MCF 10A (cell line): ENCODE measurements around a stretch of chr6.

- PRO-cap = no peak
- RRBS = no CpG with 5 or more reads among the region's 5 CpGs
Measured at GRCh38 chr6:125753141-125753897, 3.9 kb downstream of the HEY2 start.

- PRO-cap = bidirectional peak, plus-strand start at chr6:125780474, minus-strand start at chr6:125780322
- RRBS = no CpG with 5 or more reads among the region's 14 CpGs
Measured at GRCh38 chr6:125780221-125780585, 10.6 kb upstream of the NCOA7 start.

- PRO-cap = no peak
- RRBS = no CpG with 5 or more reads among the region's 3 CpGs
Measured at GRCh38 chr6:125827924-125828531, 37.3 kb downstream of the NCOA7 start.

DNA sequence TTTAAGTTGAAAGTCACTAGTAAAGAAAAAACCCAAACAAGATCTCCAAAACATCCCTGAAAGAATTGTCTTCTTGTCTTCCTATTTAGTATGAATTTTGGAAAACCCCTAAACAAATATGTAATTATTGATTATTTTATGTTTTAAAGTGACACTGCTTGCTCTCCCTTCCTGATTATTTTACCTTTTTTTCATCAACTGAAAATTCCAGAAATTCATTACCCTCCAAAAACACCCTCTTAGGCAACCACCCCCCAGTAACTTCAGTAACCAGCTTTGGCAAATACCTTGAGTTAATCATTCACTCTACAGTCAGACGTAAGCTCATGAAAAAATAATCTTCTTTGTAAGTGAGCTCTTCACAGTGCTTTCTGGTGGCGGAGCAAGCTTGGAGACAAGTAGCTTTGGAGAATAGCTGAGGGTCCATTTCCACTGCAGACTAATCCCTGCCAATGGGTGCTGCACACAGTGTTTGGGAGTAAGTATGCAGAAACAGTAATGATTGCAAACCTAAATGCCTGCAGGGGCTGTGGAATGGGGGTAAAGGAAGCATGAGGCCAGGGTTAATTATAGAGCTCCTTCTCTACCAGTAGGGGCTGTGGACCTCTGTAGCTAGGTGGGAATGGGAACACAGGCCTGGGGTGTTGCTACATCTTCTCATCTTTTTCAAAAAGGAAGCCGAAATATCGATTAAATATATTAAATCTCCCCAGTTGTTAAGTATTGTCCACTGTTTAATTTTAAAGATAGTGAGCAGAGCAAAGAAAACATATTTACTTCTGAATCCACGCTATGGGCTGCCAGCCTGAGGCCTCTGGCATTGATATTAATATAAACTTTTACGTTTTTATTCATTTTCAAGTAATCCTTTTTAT, 56.8 kb upstream of the HINT3 start:
- PRO-cap = no peak
- RRBS = no CpG with 5 or more reads among the region's 6 CpGs

DNA sequence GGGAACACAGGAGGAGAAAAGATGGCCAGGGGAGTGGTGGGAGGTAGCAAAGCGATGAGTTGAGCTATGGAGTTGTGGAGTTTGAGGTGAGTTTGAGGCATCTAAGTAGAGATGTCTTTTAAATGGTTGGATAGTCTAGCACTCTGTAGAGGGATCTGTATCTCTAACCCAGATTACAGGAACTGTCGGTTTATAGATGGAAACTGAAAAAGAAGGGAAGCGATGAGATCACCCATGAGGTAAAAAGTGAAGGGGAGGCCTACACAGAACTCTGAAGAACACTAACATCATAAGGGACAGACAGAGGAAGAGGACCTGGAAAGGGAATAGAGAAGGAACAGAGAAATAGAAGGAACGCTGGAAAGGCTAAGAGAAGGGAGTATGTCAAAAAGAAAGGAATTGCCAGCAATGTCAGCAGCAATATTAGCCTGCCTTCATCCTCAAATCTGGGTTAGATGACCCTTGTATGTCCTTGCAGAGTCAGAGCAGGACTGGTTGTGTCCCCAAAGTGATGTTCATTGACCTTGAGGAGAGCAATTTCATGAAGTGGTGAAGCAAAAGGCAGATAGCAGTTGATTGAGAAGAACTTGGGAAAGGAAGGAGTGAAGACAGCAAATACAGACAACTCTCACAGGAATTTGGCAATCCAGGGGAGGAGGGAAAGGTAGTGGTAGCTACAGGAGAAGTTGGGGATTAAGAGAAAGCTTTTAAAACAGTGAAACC, 2.6 kb downstream of the HINT3 start:
- PRO-cap = no peak
- RRBS = no CpG with 5 or more reads among the region's 4 CpGs

GRCh38 chr6:126040706-126041562, 54.6 kb downstream of the TRMT11 start:
- PRO-cap = no peak
- RRBS = no CpG with 5 or more reads among the region's 6 CpGs

- PRO-cap = no peak
- RRBS = no CpG with 5 or more reads among the region's 5 CpGs
Measured at GRCh38 chr6:127155087-127155458, 36.6 kb downstream of the RSPO3 start.

DNA sequence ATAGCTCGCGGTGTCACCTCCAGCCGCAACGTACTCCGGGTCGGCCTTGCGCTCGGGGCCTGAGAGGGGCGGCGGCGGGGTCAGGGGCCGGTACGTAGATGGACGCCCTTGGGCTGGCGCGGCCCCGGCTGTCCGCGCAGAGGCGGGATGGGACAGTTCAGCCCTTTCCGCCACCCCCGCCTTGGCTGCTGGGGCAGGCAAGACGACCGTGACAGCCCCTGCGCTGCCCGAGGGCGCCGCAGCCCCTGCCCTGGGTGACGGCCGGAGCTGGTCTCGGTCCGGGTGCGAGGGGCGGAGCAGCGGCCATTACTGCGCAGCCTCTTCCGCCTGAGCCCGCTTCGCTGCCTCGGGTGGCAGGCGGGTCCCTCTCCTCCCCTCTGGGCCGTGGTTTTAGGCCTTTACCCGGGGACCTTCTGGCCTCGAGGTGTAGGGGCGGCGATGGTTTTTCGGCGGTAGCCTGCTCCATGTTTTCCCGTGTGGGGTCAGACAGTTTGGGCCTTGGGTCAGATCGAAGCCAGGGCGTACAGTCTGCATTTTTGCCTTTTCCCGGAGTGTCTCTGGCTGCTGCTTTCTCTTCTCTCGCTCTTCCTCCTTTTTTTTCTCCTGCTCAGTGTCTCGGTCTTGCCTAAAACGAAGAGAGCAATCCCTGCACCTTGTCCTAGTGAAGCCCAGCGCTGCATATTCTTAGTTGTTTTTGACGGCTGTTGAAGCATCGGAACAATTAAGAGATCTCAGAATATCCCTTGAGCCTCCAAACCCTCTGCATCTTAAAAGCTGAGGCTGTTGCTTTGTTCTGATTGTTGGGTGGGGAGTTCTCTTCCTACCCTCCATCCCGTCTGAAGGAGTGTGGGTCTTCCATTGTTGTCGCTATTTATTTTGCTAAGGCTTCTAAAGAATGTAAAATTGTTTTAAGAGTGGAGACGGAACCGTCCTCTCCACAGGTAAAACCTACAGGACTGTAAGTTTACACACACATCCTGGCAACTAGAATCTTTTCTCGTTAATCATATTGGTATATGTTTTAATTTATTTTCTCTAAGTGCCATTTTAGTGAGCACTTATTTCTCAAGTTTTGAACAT, 682 bp downstream of the RNF146 start:
- PRO-cap = bidirectional peak, plus-strand start at position 336 of the sequence, minus-strand start at position 311 of the sequence; bidirectional peak, plus-strand start at position 610 of the sequence, minus-strand start at position 559 of the sequence; bidirectional peak, plus-strand start outside the sequence, minus-strand start at position 960 of the sequence
- RRBS = under 1% methylated on average over 16 of the region's 63 CpGs

DNA sequence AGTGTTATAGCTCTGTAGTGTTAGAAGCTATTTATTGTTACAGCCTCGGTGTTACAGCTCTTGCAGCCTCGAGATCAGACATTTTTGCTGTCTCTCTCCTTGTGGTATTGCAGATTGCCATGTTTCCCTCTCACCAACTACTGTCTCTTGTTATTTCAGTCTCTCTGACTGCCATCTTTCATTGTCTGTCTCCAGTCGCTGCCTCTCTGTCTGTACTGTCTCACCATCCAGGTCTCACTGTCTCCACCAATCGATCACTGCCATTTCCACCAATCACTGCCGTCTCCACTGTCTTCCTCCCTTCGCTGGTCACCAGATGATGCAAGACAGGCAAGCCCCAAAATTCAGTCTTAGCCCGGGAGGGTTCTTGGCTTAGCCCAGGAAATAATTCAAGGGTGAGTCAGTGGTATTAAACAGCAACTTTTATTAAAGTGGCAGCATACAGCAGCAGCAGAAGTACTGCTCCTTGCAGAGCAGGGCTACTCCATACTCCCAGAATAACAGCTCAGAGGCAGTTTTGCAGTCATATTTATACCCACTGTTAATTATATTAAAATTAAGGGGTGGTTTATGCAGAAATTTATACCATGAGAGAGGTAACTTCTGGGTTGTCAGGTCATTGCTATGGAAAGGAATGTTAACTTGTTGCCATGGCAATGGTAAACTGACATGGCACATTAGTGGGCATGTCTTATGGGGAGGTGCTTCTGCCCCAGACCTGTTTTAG, 22.9 kb upstream of the ECHDC1 start:
- PRO-cap = bidirectional peak, plus-strand start at position 426 of the sequence, minus-strand start at position 217 of the sequence; bidirectional peak, plus-strand start outside the sequence, minus-strand start at position 502 of the sequence
- RRBS = no CpG with 5 or more reads among the region's 7 CpGs

DNA sequence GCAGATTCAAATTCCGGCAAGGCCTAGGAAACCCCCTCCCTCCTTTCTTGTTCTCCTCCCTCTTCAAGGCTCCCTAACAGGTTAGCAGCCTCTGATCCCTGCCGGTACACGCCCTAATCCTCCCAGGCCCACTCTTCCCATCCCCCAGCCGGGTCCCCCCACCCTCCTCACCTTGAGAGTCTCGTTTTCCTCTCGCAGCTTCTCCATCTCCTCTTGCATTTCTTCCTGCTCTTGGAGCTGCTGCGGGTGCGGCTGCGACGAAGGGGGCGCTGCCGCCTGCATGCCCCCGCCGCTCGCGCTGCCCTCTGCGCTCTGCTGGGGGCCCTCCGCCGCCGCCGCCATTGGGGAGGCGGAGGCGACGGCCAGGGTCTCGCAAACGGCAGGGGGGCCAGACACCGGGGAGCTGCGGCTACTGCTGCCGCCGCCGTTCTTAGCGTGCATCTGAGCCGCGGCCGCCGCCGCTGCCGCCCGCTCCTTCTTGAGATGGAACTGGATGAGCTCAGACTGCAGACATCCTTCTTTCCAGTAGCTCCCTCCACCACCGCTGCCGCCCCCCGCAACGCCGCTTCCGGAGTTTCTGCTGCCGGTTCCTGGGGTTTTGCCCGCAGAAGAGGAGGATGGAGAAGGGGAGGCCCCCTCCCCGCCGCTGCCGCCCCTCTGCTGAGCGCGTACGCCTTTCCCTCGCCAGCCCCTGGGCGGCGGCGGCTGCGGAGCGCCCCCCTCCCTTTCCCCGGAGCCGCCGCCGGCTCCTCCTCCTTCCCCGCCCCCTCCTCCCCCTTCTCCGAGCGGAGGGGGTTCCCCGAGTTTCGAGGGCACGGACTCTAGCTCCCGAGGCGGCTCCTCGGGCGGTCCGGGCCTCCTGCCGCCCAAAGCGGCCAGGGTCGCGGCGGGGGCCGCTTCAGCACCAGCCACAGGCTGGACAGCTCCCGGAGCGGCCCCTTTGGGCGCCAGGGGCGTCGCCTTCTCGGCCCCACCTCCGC, 56.4 kb upstream of the KIAA0408 start:
- PRO-cap = no peak
- RRBS = 19% methylated on average over 15 of the region's 87 CpGs

DNA sequence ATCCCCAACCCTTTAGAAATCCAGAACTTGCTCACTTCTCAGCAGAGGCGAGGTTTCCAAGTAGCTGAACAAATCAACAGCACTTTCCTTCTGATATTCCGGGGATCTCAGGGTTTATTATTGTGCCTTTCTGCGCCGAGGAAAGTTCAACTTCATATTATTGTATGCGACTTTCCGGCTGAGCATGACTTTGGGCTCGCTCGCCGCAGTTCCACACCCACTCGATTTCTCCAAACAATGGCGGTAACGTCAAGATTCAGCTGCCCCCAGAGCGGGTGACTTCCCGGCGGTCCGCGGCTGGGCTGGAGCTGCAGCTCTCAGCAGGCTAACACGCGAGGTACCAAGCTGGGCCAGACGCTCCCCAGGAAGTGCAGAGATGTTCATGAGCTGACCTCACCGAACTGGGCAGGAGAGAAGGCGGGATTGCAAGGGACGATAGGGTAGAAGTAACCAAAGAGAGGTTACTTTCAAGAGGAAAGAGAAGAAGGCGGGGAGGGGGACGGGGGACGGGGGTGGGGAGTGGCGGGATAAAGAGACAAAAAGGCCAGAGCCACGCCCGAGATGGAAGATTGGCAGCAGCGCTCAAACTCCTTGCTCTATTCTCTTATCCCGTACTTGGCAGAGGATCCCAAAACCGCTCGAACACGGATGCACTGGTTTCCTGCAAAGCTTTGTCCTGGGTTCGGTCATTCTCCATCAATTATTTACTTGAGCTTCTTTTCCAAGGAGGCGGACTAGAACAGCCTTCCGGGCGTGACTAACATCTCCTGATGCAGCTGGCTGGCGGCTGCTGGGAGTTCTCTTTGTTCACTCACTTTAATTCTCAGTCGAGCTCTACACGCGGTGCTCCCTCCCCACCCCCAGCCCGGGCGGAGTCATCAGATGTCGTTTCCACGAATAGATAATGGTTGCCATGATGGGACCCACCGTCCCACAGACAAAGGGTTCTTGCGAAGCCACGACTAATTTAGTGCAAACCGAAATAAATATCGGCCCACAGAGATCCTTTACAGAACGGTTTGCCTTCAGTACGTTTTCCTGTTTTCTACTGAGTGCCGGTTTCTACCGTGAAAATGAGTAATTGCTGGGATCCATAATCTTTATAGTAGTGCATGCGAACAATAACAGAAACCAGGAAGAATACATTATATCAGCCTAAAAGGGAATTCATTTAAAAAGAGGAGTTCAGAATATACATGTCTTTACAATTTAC, 58.0 kb upstream of the C6orf58 start:
- PRO-cap = no peak
- RRBS = 100% methylated on average over 1 of the region's 56 CpGs

DNA sequence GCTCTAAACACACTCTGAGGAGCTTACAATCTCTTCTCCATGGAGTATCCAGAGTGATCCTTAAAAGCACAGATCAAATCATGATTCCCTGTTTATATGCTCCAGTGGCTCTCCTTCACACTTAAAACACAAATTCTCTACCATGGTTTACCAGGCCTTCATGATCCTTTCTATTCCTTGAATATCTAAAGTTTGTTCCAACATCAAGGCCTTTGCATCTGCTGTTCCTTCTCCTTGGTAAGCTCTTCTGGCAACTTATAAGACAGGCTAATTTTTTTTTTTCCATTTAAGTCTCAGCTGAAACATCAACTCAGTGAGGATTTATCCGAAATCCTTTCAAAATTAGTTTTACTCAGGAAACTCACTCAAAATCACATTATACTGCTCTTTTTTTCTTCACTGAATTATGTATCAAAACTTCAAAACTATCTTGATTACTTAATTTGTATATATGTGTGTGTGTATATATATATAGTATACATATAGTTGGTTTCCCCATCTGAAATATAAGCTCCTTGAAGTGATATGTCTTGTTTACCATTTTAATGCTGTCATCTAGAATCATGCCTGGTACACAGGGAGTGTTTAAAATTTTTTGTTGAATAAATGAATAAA, 143.6 kb upstream of the THEMIS start:
- PRO-cap = no peak
- RRBS = no CpG with 5 or more reads among the region's 1 CpG

DNA sequence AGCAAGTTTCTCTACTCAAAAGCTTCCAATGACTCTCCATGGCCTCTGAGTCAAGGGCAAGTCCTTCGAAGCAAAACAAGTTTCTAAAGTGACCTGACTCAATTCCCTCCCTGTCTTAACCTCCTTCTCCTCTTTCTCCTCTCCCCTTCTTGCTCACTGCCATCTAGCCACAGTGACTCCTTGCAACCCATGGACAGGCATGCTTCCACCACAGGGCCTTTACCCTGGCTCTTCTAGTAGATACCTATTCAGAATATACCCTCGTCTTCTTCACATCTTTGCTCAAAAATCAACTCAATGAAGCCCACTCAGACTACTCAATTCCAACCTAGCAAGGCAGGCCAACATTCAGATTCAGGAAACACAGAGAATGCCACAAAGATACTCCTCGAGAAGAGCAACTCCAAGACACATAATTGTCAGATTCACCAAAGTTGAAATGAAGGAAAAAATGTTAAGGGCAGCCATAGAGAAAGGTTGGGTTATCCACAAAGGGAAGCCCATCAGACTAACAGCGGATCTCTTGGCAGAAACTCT, 224.3 kb downstream of the PTPRK start:
- PRO-cap = no peak
- RRBS = no CpG with 5 or more reads among the region's 4 CpGs

GRCh38 chr6:128480782-128481354, 39.5 kb downstream of the PTPRK start:
- PRO-cap = no peak
- RRBS = no CpG with 5 or more reads among the region's 1 CpG

DNA sequence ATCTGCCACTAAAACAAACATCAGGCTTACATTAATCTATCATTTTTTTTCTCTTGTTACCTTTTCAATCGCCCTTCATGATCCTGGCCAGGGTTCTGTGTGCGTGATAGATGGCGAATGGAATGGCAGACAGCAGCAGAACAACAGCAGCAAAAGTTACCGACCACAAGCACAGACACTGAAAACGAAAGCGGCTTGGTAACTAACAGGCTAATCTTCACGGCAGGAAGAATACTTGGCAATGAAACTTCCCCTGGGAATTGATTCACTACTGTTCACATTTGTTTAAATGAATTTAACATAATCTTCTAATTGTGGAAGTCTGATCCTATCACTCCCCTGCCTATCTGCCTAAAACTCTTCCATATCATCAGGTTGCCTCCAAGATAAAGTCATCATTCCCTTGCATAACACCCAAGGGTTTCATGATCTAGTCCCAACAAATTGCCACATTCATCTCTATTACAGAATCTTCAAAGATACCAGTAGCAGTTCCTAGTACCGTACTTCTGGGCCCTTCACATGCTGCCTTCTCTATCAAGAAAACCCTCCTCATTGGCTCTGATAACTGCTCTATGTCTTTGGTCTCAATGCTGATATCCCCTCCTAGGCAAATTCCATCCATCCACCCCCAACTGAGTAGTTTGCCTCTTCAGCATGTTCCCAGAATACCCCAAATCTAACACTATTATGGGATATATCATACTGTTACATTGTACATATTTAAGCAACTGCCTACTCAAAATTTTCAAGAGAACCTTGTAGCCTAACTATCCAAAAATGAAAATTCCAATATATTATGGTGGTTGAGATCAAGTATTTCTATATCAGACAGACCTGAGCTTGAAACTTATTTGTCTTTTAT, 28.5 kb downstream of the PTPRK start:
- PRO-cap = no peak
- RRBS = no CpG with 5 or more reads among the region's 8 CpGs

DNA sequence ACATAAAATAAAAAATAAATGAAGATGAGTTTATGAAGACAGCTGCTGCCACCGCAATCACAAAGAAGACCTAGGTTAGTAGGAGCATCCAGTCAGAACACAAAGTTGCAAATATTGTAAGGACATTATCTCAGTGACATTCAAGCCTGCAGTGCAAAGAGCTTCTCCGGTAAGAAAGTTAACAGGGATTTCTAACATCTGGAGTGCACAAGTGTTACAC, 15.0 kb downstream of the PTPRK start:
- PRO-cap = no peak
- RRBS = no CpG with 5 or more reads among the region's 2 CpGs

DNA sequence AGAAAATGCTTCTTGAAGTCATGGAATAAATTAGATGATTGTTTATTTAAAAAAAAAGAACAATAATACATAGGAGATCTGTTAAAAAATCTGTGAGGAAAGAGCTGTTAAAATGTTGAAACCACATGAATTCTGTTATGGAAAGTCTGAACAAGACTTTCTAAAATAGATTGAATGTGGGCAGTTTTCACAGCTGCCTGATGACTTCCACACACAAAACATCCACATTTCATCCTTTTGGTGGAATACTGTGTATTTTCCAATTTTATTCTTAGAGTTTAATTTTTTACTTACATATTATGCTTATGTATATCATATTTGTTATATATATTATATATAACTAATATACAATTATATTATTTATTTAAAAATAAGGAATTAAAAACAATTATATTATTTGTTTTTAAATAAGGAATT, 186.1 kb downstream of the LAMA2 start:
- PRO-cap = no peak

DNA sequence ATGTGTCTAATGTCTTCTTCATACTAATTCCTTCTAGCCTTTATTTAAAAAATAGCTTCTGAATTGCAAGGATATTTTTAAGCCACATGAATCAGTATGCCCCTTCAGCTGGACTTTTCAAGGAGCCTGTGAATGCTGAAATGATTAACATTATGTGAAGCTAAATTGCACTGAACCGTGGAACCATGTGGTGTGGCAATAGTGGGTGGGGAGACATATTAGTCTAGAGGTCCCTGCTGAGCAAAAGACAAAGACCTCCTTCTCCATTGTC, 237.9 kb downstream of the LAMA2 start:
- PRO-cap = no peak
- RRBS = no CpG with 5 or more reads among the region's 1 CpG

- PRO-cap = no peak
- RRBS = no CpG with 5 or more reads among the region's 12 CpGs
Measured at GRCh38 chr6:130993420-130993977, 69.5 kb downstream of the EPB41L2 start.

GRCh38 chr6:131064802-131065424, 1.9 kb upstream of the EPB41L2 start:
- PRO-cap = no peak
- RRBS = no CpG with 5 or more reads among the region's 2 CpGs